Occipital lobe (tissue), 2 donors: ENCODE measurements around the genes TGFBR3 and MTF2.

- RAMPAGE, long total RNA: no peak
These were observed 110.9 kb downstream of the CDC7 start for GRCh38 chr1:91611513-91611957.

GRCh38 chr1:91731288-91731755, 154.6 kb downstream of the TGFBR3 start:
- RAMPAGE, long total RNA: no peak

DNA sequence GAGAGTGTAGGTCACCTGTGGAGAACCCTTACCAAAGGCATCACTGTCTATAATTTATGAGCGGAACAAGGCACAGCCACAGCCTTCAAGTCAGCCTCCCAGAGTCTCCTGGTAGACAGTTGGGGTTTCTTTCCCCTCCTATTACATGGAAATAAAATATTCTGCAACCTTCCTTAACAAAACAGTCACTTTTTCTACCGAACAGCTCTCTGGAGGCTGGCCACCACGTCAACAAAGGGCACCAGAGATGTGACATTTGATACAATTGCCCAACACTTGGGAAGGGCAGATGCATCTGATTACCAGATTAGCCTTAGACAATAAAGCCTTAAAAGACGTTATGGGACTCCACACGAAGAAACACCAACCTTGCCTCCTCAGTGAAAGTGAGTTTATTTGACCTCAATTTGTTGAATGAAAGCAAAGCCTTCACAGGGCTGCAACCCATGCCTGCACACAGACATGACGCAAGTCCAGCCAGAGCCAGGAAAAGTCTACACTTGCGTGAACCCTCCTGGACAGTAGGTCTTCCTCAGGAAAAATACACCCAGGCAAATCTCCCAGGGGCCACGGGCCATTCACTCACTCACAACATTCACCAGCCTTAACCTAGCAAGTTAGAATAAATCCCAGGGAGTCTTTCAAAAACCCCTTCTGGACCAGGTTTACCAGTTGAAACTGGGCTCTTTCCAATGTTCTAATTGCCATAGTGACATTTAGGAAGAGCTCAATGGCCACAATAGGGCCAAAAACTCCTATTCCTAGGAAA, 136.1 kb downstream of the TGFBR3 start:
- RAMPAGE, long total RNA: no peak

GRCh38 chr1:91751127-91751916, 134.6 kb downstream of the TGFBR3 start:
- RAMPAGE, long total RNA: no peak

GRCh38 chr1:91815792-91816015, 70.2 kb downstream of the TGFBR3 start:
- RAMPAGE, long total RNA: no peak

DNA sequence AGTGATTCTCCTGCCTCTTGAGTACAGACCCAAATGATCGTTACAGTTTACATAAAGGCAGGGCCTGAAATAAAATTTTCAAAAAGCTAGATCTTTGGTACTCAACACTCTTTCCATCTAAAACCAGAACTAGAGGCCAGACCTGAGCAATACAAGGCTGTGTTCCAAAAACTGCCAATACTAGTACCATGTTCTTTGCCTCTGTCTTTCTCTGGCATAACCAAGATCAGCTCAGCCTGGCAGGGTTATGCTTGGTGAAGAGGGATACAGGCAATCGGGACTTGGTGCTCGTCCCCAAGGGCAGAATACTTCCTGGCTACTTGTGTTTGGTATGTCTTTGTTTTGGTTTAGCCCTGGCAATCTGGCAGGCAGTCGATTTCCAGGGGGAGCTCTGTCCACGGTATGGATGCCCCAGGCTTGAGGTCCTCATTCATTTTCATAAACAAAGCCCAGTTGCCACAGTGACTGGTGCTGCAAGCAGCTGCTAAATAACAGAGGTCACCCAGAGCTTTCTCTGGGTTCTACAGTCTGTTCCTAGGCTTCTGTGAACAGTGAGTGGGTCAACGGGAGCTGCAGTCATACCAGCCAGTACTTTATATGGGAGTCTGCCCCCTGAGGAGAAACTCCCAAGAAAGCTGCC, 55.8 kb downstream of the TGFBR3 start:
- RAMPAGE, long total RNA: no peak

GRCh38 chr1:91885804-91886620, at the start of gene TGFBR3:
Gene TGFBR3 (minus strand): TSS chr1:91886151.
- RAMPAGE, long total RNA: no peak

GRCh38 chr1:91886621-91887242, 781 bp upstream of the TGFBR3 start:
- RAMPAGE, long total RNA: no peak

DNA sequence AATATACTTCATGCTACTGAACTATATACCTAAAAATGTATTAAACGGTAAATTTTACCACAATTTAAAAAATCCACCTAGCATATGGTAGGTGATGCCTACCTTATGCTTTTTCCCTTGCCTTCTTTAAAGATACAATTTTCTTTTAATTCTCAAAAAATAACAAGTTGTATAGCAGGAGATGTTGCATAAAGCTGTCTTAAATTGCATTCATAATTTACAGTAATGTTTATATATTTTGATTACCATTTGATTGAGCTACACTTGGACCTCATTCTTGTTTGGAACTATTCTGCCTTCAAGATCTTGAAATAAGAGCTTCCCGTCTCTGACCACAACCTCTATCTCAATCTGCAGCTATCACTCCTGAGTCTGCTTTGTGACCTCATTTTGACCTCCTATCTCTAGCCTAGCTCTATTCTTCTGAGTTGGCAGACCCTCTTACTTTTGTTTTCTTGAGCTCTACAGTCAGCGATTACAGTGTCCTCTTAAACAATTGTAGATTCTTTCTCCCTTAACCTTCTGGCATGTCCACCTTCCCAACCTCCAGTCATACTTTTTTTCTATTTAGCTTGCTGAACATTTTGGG, 18.9 kb downstream of the RPAP2 start:
- RAMPAGE, long total RNA: no peak

GRCh38 chr1:92360069-92360469, 61.2 kb downstream of the RPAP2 start:
- RAMPAGE, long total RNA: no peak

DNA sequence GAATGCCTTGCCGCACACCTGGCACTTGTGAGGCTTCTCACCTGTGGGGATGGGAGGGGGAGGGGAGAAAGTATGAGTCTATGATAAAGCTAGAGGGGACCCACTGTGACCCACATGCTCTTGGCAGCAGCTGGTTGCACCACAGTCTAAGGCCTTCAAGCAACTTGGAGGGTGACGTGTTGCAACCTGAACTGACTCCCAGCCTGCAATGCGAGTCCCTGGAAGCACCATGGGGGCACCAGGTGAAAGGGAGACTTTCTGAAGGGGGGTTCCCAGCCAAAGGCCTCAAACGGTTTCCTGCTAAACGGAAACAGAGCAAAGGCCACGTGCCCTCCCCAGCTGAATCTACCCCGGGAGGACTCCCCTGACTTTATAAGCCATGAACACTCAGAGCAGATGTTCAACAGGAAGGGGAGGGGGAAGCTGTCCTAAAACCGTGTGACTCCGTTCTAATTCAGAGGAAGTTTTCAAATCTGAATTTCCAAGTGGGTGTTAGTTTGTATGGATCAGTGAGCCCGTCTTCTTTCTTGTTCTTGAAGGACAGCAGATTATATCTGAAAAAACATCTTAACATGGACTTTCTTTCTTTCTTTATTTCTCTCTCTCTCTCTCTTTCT, 10.4 kb downstream of the GFI1 start:
- RAMPAGE, long total RNA: no peak

DNA sequence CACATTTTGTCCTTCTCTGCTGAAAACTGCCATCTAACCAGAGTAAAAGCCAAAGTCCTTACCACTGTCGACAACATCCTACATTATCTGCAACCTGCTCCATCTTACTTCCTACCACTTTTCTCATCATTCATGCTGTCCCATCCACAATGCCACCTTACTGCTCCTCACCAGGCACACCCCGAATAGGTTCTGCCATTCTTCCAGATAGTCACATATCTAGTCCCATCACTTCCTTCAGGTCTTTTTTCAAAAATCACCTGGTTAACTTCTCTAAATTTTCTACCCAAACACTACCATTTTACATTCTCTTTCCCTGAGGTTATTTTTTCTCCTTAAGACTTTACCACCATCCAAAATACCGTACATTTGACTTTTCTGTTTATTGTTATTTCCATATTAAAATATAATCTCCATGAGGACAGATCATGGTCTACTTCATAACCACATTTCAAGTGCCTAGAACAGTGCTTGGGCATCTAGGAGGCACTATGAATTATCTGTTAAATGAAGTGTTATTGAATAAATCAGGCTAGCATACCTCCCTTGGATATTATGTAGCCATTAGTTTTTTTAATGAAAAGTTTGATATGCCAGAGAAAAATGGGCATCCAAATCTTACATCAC, 112.6 kb downstream of the EVI5 start:
- RAMPAGE, long total RNA: no peak

DNA sequence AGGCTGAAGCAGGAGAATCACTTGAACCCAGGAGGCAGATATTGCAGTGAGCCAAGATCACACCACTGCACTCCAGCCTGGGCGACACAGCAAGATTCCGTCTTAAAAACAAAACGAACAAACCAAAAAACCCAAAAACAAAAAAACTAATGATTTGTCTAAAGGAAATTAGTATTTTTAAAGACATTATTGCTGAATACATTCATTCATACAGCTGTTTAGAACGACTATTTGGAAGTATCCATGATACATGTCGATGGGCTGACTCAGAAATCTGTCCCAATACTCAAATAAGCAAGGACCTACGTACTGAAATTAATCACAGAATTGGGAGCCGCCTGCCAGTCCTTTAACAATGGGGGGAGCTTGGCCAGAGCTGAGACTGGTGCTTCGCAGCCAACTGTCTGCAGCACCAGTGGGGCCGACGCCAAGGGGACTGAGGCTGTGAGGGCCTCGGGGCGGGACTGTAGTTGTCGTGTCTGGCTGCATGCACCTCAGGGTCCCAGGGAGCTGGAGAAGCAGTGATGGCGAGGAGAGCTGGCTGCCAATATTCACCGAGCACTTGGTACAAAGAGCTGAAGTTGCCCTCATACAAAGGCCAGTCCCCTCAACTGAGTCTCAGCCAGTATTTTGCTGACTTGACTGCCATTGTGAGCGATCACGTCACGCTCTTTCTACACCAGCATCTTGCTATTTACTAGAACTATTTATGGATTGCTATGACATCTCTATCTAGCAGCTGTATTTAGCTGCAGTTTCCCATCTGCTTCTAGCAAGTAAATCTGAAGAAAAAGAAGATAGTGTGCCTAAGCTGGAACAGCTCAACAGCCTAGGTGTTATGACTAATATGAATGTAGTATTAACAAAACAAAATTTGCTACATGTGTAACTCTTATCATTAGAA, 29.3 kb downstream of the EVI5 start:
- RAMPAGE, long total RNA: no peak

GRCh38 chr1:92783983-92784494, 869 bp downstream of the EVI5 start:
- RAMPAGE, long total RNA: no peak

DNA sequence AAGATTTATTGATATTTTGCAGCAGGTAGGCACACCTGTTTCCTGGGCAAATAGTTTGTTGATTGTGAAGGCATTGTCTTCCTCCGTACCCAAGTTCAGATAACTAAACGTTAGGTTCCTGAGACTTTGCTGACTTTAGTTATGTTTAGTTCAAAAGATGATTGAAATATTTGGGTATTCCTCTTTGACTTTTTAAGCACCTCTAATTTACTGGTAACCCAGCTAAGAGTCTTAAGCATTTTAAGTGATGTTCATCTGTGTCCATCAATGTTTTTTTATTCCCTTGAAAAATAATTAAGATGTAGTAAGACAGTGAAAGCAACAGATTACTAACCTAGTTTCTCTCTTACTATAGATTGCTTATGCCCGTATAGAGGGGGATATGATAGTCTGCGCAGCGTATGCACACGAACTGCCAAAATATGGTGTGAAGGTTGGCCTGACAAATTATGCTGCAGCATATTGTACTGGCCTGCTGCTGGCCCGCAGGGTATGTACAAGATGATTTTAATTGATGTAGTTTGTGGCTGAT, 2.6 kb downstream of the RPL5 start:
- RAMPAGE, long total RNA: no peak

DNA sequence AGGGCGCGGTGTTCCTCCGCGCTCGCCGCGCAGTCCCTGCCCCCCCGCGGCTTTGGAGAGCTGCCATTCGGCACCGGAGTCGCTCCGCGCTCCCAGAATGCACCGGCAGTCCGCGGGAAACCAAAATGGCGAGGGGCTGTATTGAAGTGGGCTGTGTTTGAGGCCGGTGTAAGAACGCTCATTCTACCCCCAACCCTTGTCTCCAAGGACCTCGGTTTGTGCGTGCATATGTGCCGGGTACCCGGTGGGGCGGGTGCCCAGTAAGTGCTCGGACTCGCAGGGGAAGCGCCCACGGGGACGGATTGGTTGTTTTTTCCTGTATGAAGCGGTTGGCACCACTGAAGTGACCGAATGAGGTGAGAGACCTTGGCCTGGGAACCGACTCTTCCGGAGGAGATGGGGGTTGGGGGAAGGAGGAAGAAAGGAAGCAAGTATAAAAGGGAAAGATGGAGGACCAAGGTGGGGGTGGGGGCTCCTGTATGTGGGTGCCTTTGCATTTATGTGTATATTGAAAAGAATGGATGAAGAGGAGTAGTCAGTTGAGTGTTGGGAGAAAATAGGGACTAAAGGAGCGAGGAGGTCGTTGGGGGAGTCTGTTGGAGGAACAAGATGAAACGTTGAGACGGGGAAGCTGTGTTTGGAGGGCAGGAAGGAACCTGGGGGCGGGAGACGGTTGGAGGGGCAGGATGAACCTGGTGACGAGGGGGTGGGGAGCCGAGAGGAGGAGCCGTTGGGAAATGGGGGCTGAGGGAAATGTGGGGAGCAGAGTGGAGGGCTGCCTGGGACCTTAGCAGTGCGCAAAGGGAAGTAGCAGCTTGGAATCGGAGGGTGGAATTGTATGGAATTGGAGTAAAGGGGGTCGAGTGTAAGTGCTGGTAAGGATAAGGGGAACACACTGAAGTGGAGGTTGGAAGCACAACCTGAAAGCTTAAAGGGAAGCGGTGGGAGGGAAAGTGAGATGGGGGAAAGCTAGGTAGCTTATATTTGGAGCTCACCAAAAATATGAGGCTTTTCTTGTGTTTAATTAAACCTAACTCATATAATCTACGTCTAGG, at the start of gene MTF2:
Gene MTF2 (plus strand): TSS at position 108 of the 1,055 bp plus-strand sequence.
- RAMPAGE, long total RNA: no peak

- RAMPAGE, long total RNA: no peak
These were observed 31.1 kb downstream of the MTF2 start for GRCh38 chr1:93110138-93110710.

DNA sequence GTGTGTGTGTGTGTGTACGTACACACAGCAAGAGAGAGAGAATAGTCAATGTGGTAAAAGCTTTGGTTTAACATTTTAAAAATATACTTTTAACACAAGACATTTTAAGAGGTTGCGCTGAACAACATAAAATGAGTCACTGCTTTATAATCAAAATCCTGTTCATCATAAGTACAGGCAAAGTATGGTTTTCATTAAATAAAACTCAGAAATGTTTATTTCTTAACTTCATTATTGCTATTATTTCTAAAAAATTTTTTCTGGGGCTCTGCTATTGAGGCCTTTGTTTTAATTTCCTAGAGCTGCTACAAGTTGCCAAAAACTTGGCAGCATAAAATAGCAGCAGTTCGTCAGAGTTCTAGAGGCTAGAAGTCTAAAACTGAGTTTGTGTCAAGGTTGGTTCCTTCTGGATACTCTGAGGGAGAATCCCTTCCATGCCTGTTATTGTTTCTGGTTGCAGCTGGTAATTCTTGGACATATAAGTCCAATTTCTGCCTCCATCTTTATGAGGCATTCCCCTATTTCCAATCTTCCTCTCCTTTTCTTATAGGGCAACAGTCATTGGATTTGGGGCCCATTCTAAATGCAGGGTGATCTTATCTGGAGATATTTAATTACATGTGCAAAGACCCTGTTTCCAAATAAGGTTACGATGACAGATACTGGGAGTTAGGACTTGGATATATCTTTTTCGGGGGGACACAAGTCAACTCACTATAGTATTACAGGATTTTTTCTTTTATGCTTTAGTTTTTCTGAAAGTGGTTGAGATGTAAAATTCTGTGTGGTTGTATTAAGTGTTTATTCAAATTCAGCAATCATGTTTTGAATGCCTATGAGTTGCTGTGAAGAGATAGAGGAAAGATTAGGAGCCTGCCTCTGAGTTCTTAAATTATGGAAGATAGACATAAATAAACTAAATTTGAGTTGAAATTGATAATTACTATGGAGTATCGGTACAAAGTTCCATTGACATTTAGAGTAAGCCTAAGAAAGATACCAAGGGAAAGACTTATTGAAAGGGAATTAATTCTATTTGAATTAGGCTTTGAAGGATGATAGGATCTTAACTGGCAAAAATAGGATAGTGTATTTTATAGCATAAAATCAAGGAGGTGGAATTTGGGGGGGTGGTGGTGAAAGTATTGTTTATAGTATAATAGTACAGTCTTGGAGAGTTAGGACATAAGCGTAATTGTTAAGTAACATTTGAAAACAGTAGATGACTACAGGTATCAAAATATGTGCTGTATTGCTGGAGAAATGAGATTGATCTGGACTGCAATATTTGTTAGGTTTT, 33.6 kb downstream of the TMED5 start:
- RAMPAGE, long total RNA: no peak

DNA sequence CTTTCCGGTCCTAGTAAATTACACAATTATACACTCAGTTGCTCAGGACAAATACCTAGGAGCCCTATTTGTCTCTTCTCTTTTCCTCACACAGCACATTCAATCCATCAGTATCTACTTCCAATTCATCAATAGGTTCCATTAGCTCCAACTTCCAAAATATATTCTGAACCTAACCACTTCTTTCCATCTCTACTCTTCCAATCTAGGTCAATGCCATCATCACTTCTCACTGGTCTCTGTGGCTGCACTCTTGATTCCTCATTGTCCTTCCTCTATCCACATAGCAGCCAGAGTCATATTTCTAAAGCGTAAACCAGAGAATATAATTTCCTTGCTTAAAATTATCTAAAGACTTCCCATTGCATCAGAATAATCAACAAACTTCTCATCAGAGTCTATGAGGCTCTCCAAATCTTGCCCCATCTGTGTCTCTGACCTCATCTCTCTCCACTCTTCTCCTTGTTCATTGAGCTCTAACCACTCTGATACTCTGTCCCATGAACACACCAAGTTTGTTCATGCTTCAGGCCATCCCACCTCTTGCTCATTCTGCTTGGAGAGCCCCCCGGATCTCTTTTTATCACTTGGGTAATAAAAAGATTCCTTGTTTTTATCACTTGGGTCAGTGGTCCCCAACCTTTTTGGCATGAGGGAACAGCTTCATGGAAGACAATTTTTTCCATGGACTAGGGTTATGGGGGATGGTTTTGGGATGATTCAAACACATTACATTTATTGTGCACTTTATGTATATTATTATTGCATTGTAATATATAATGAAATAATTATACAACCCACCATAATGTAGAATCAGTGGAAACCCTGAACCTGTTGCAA, 25.7 kb upstream of the DR1 start:
- RAMPAGE, long total RNA: no peak

DNA sequence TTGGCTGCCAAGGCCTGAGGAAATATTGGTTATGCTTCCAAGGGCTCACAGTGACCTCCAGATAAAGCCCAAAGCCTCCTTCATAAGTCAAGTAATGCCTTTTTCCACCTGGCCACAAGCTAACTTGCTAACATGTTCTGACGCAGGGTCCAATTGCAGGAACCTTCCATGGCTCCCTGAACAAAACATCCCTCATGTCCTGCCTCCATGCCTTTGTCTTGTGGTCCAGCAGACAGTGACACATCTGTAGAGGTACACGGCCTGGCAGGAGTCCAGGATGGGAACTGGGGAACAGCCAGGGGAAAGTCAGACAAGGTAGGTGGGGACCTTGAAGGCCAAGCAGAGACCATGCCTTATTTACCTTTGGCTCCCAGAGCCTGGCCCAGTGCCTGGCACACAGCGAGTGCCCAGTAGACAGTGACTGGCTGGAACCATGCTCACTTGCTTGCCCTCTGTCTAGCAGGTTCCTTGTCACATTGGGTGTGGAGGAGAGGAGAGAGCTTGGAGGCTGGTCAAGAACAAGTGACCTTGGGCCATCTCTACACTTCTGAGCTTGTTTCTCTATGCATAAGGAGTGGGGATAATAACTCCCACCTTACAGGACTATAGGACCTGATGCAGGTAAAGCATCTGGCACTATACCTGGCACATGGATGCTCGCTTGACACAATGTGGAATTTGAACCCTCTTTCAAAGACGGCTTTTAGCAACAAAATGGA, 81.0 kb downstream of the BCAR3 start:
- RAMPAGE, long total RNA: no peak